Measurements from ENCODE around the gene RUFY4.

DNA sequence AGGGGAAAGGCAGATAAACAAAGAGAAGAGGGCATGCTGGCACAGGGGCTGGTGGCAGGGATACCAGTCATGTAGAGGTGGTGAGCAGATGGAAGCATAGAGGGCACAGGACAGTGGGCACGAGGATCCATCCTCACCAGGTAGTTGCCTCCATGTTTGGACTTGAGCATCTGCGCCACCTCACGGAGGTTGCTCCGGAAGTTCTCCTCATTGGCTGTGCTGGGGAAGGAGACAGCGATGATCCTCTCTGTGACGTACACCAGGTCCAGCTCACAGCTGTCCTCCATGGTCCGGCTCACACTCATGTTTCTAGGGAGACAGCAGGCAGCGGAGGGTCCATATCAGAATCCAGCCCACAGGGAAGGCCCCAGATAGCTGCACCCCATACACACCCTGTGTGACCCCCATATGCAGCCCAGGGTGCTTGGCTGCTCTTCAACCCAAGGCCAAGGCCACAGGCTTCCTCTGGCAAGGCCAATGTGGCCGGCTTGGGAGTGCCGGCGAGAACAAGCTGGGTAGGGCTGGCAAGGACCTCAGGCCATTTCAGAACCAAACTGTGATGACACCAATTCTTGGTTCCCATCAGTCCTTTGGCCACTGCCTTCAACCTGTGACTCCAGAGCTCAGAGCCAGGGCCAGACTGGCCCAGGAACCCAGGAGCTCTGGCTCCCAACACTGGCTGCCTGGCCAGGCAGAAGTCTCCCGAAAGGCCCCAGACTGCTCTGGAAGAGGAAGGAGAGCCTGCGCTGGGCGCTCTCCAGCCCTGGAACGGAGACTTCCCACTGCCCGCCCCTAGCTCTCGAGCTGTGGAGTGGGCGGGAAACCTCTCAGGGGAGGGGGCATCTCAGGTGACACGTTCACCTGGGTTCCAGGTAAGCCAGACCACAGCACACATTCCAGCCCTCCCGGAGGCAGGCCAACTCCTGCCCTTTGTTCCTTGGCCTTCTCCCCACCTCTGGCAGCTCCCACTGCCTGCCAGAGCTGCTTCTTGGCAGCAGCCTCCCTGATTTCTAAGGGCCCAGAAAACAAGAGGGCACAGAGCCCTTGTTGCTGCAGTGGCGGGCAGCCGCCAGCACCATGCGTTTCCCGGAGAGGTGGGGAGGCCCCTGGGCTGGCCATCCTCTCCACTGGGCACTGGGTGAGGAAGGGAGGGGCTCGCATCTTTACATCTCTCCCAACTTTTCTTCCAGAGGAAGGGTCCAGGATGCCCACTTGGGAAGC lies 104.7 kb downstream of the TNS1 start:
- PRO-cap, 8 experiments: no peak in any of the 8 experiments

GRCh38 chr2:217906727-217907363 lies 96.0 kb downstream of the TNS1 start:
- PRO-cap, 8 experiments: no peak in any of the 8 experiments

- PRO-cap, 8 experiments: no peak in any of the 8 experiments
These were observed 86.1 kb downstream of the TNS1 start for GRCh38 chr2:217916532-217917214.

DNA sequence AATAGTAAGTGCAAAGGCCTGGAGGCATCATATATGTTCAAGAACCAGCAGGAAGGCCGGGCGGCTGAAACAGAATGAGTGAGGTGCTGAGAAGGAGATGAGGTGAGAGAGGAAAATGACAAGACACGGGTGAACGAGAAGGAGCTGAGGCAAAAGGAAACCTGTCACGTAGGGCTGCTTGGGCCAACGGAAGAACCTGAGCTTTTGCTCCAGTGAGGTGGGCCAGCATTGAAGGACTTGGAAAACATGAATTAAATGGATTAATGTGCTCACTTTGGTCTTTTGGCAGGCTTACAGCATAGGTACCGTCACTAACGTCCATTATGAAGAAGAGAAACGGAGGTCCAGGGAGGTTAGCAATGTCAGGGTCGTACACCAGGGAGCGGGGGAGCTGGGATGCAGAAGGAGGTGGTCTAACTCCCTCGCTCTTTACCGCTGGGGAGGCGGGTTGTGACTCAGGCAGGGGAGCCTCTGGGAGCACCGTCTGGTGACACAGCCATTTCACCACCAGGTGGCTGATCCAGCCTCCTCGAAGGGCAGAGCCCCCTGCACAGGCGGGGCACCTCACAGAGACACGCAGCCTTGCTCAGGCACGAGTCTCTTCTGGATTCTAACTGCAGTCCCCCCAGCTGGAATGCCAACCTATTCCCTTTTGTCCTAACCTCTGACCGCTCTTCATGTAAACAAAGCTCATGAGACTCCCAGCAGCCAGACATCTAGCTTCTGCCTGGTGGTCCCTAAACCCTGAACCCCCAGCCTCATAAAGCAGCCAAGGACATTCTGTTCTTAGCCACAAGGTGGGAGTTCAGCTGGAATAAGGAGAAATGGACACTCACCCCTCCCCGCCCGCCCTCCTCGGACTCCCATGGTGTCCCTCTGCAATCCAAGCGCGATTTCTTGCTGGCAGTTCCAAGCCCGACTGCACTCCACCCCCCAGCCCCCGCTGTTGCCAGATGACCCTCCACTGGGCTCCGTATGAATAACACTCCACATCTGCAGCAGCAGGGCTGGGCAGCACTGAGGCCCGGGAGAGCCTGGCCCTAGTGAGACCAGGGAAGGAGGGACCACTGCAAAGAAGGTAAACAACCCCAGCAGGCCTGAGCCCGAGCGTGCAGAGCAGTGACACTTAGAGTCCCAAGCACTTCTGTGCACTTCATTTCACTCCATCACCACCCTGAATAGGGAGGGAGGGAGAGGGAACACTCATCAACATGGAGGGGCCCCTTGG lies 84.5 kb downstream of the TNS1 start:
- PRO-cap, 8 experiments: no peak in any of the 8 experiments

DNA sequence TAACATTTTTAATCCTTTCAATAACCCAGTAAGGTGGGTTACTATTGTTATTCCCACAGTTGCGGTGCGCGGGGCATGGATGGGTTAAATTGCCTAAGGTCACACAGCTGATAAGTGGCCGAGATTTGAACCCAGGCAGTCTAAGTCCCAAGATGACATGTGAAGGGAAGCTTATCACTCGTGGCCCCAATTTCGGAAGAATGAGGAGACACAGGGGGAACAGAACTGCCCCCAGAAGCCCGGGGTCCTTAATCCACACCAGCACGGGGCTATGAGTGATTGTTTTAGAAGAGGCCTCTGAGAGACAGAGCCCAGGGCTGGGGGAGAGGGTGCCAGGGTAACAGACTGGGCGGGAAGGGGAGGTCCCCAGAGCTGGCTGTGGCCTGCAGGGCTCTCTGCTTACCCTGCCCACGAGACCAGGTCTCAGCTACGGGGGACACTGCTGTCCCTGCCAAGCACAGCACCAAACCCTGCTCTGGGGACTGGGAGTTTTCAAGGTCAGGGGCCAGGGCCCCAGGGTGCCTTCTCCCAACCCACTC lies 80.9 kb downstream of the TNS1 start:
- PRO-cap, 8 experiments: no peak in any of the 8 experiments

DNA sequence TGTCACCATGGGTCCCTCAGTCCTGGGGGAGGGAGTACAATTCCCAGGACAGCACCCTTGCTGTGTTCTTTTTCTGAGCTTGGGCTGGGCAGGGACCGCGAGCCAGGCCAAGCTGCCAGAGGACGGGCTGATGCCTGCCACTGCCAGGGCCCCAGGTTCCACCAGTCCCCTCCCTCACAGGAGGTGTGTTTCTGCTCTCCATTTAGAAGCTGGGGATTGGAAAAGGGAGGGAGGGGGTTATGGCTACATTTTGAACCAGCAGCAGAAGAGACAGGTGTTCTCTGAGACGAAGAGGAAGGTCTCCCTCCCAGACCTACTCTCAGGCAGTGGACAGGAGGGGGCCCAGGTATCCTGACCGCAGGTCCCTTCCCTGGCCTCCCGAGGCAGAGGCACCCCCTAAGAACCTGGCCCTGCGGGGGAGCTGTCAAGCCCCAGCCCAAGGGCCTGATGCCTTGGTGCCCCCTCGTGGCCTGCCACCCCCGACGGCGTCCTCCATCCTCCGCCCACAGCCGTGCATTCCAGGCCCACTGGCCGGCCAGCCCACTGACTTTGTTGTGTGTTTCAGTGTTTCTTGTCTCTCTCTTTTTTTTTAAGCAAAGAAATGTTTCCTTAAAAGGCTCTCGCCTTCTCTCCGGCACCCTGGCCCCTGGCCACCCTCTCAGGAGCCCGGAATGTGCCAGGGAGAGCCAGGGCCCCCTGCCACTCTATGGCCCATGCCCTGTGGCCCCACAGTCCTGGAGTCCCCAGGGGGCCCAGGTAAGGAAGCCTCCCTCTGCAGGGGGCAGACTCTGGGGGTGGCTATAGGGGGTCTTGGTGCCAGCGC lies 80.2 kb downstream of the TNS1 start:
- PRO-cap, 8 experiments: no peak in any of the 8 experiments

DNA sequence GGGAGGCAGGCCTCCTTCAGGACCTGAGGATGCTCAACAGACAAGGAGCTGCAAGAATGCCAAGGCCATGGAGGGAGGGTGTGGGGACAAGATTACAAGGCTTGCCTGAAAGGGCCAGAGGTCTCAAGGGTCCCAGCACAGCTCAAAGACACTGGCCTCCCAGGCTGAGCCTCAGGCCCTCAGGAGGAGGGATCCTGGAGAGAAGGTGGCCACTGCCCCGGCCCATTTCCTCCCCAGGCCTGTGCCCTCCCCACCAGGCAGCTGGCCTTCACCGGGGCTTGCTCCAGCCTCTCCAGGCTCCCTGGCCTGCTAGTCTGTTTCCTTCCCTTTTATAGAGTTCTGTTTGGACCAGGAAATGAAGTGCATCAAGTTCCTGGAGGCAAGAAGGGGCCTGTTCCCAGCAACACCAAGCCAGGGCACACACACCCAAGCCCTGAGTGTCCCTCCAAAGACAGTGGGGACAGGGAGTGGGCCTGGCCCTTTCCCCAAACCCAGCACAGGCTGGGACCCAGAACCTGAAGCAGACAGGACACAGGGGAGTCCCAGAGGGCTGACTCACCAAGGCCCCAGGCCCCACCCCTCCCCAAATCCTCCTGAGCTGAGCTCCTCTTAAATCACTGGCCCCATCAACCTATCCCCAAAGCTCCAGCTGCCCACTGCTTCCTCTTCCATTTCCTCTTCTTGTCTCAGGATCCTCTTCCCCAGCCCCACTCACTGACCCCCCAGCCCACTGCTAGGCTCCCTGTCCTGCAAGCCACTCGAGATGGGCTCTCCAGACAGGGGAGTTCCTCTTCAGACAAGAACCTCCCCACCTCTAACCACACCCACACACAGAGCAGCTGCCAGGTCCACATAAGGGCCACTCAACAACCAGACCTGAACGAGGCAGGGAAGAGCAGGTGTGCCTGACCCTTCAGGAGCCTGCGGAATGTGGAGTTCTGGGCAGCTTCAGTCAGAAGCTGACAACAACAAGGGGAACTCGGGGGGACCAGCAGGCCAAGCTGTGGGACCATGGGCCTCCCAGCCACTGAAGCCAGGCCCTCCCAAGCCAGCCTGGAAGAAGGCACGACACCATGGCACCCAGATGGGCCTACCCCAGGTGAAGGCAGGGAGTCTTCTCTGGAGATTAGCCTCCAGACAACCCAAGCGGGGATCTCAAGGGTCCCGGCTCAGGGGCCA lies 74.3 kb downstream of the TNS1 start:
- PRO-cap, 8 experiments: peak in 5 of 8 experiments; most common plus-strand start position 873 of the sequence (in 5); most common minus-strand start position 531 of the sequence (in 3)

GRCh38 chr2:217940778-217941979 lies 61.6 kb downstream of the TNS1 start:
- PRO-cap, 8 experiments: no peak in any of the 8 experiments

DNA sequence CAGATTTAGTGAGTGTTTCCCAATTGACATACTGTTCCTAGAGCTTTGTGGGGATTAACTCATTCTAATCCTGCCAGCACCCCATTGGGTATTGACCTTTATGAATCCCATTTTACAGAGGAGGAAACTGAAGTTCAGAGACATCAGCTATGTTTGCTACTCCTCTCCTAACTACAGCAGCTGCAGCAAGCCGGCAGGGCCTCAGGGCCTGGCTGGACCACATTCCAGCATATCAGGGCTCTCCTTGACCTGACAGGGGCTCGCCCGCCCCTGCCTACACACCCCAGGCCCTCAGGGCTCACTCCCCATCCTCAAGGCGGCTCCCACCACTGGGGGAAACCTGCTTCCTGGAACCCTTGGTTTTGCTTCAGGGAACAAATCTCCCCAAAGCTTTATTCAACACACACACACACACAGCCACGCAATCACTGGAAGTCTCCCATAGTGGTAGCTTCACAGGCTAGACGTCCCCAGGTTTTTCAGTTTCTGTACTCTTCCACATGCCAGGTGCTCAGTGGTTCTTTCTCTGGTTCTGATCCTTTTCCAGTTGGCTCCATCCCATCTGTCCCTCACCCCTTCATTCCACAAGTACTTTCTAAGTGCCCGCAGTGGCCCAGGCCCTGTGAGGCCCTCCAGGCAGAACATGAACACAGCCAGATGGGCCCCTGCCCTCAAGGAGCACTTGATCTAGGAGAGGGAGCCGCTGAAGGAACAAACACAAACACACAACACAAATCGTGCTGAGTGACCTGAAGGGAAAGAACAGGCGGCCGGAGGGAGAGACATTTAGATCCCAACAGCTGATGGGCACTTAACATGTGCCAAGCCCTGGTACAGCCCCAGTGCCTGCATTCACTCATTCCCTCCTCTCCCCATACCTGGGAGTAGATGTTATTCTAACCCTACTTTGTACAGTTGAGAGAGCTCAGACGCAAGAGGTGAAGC lies 51.2 kb downstream of the TNS1 start:
- PRO-cap, 8 experiments: no peak in any of the 8 experiments

GRCh38 chr2:217959579-217960152 lies 43.1 kb downstream of the TNS1 start:
- PRO-cap, 8 experiments: no peak in any of the 8 experiments

- PRO-cap, 8 experiments: no peak in any of the 8 experiments
These were observed 7.9 kb downstream of the TNS1 start for GRCh38 chr2:217994675-217995440.

GRCh38 chr2:218059656-218060060 lies 9.4 kb upstream of the RUFY4 start:
- PRO-cap, 8 experiments: peak in 5 of 8 experiments; most common plus-strand start chr2:218059947 (in 5)

GRCh38 chr2:218068700-218069566 lies at the start of gene RUFY4:
TSS of gene RUFY4 (plus strand) at chr2:218069253.
- PRO-cap, 8 experiments: peak in 1 of 8 experiments; most common minus-strand start chr2:218069178 (in 1)

DNA sequence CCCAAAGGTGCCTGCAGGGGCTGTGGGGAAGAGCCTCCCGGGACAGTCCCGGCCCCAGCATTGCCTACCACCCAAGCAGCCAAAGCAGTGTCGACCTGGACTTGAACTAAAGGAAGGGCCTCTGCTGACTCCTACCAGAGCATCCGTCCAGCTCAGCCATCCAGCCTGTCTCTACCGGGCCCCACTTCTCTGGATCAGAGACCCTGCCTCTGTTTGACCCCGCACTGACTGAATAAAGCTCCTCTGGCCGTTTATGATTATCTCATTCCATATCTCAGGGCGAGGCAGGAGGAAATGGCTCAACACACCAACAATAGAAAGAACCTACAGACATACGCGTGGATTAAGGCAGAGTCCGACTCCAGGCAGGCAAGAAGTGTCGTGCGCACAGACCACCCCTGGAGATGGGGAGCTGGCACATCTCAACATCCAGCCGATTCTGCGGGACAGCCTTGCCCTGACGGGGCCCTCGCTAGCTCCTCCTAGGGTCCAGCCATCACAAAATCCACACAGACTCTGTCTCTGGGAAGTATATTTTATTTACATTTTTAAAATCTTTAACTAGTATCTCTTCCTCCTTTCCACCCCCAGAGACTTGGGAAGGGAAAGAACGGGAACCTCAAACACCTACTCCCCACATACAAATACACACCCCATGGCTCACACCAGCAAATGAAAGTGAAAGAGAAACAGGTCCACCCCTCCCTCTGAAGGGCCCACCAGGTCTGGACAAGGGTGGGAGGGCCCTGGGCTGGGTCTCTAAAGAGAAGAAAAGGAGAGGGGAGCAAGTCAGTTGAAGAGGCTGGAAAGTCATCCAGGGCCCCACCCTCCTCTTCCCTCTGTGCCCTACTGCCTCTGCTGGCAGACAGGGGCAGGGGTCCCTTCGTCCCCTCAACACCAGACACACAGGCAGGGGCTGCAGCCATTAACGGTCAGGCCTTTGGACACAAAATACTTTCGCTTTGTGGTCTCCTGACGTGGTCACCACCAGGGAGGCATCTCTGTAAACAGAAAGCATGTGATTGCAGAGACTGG lies 3.1 kb downstream of the GPBAR1 start:
- PRO-cap, 8 experiments: no peak in any of the 8 experiments

- PRO-cap, 8 experiments: peak in 1 of 8 experiments; most common minus-strand start chr2:218275507 (in 1)
These were observed 5.0 kb downstream of the PNKD start for GRCh38 chr2:218275170-218275928.

GRCh38 chr2:218285220-218285895 lies 6.9 kb downstream of the TMBIM1 start:
- PRO-cap, 8 experiments: peak in 7 of 8 experiments; most common plus-strand start chr2:218285789 (in 7); most common minus-strand start chr2:218285583 (in 2)

DNA sequence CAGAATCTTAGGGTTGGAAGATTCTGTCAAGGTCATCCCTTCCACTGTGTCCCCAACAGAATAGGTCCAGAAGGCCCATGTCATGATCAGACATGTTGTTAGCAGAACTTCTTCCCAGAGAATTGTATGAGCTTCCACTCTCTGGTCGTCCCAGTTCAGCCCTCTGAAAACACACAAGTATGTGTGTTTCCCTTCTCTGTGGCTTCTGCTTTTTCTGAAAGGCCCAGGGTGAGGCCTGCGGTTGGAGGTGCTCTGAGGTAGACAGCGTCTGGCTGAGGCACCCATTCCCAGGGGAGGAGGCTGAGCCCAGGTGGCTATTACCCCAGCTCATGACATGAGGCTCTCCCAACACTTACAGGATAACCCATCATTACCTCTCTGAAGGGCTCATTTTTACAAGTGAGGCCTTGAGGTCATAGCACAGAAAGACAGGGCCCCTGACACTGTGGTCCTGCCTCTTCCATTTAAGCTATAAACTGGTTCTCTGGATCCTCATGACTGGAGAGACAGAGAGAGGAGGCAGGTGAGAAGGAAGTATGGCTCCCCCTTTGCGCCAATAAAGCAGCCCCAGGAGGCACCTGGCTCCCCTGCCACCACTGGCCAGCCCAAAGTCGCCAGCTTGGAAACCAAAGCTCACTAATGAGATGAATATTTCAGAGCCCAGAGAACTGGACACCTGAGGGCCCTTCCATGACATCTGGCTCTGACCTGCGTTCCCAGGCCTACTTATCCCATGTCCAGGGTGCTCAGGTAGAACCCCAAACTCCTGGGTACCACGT lies 1.3 kb downstream of the TMBIM1 start:
- PRO-cap, 8 experiments: peak in 6 of 8 experiments; most common plus-strand start position 284 of the sequence (in 4); most common minus-strand start position 299 of the sequence (in 4)

- PRO-cap, 8 experiments: peak in 4 of 8 experiments; most common plus-strand start chr2:218394573 (in 2); most common minus-strand start chr2:218394128 (in 1)
These were observed 5.6 kb upstream of the CTDSP1 start for GRCh38 chr2:218393842-218394754.

DNA sequence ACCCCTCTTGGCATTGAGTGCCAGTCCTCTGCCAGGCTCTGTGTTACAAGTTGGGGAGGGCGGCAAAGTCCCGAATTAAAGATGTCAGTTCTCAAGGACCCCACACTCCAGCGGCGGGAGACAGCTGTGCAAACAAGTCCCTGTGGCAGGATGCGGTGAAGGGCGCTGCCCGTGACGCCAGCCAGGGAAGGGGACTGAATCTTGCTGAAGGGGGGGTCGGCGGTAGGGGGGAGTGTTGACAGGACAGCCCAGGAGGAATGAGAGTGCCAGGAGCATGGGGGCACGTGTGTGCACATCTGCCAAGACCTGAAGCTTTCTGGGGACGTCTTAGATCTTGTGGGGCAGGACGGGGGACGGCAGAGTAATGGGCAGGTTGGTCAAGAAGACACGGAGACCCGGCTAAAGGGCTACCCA lies 2.9 kb upstream of the CTDSP1 start:
- PRO-cap, 8 experiments: peak in 8 of 8 experiments; most common plus-strand start position 334 of the sequence (in 5); most common minus-strand start position 130 of the sequence (in 6)

GRCh38 chr2:218398281-218398859 lies 1.3 kb upstream of the CTDSP1 start:
- PRO-cap, 8 experiments: peak in 8 of 8 experiments; most common plus-strand start chr2:218398339 (in 2); most common minus-strand start chr2:218398548 (in 8)